SJSA1 (cell line): ENCODE results near the genes VGLL1 and SPANXC.

- RAMPAGE, long total RNA = no peak
Observed at GRCh38 chrX:135986076-135986669, 938 bp downstream of the SLC9A6 start.

- RAMPAGE, long total RNA = no peak
Observed at GRCh38 chrX:136148176-136148883, 48.5 kb upstream of the FHL1 start.

- RAMPAGE, long total RNA = no peak
Observed at GRCh38 chrX:136166036-136166824, 30.6 kb upstream of the FHL1 start.

DNA sequence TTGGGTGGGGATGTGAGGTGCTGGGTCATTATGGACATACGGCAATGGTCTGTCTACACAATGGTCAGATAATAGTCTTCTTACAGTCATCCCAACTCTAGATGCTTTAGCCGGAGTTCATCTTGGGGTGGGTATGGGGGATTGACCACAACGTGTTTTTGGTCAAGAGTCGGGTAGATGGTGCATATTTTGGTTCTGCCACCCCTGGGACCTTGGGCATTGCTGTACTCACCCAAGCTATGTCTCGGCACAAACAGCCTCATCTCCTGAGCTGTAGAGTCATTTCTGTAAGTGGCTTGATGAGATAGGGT lies 8.3 kb upstream of the FHL1 start:
- RAMPAGE, long total RNA = no peak

- RAMPAGE, long total RNA = no peak
Observed at GRCh38 chrX:136212258-136212920, 15.5 kb downstream of the FHL1 start.

DNA sequence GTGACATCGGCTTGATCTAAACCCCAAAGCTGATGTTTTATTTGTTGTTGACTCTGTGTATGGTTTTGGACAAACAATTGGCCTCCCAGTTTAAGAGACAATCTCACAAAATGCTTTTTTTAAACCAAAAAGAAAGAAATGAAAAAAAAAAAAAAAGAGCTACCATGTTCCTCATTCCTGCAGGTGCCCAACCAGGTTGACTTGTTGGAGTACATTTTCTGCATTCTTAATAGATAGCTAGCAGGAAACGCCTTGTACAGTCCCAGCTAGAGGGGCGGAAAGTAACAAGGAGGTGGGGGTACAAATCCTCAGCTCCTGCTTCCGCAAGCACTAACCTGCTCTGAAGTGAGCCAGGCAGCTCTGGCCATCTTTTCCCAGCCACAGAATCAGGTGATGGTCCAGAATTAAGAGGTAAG lies at the start of gene VGLL1:
VGLL1 (plus strand) TSS at position 330 of the 416 bp plus-strand sequence.
- RAMPAGE, long total RNA = no peak

- RAMPAGE, long total RNA = no peak
Observed at GRCh38 chrX:136690472-136690837, 42.5 kb downstream of the CD40LG start.

GRCh38 chrX:136706863-136707062 lies 58.8 kb downstream of the CD40LG start:
- RAMPAGE, long total RNA = no peak

DNA sequence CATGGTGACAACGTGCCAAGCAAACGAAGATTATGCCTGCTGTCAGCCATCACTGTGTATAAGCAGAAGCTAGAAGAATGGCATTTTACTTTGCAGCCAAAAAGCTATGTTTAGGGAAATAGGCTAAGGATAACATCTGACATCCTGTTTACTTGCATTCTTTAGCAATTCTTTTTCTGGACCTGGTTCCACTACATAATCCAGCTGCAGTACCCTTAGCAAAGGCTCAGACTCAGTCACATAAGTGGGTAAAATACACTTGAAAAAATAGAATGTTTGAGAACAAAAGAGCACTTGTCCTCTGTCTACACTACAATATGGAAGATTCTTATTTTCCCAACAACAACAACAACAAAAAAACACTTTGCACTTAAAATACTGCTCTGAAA lies 859 bp upstream of the ARHGEF6 start:
- RAMPAGE, long total RNA = no peak

DNA sequence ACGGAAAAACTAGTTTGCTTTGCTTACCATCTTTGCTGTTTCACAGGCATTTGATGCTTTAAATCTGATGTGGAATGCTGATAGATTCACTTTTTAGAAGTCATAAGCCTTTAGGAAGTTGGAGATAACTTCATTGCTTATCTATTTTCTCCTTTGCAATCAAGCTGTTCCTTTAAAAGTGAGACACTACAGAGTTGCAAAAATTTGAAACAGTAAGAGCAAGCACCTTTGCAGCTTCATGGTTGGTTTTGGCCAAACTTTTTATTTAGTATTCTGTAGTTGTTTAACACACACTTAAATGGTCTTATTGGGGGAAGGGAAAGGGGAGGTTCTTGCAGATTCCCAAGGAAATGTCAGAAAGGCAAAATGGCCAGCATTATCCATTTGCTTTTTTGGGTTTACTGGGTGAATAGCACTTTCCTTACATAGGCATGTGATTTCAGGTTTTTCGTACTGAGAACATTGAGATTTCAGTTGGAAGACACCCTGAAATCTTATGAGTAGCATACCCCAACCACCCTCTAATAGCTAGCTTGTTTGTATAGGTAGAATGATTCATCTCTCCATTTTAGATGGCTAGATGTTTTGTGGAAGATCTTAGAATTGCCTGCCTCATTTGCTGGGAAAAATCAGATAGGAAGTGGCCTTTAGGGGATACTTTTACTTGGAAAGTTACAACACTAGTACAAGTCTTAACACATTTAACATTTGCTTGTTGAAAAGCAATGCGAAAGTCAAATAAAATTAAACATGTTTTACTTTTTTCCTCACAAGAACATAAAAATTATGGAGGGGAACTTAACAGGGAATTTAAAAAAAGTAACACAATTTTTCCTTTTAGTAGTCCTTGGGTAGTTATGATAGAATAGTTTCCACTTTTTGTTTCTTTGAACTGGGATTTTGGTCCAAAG lies 7.1 kb downstream of the RBMX start:
- RAMPAGE, long total RNA = no peak

DNA sequence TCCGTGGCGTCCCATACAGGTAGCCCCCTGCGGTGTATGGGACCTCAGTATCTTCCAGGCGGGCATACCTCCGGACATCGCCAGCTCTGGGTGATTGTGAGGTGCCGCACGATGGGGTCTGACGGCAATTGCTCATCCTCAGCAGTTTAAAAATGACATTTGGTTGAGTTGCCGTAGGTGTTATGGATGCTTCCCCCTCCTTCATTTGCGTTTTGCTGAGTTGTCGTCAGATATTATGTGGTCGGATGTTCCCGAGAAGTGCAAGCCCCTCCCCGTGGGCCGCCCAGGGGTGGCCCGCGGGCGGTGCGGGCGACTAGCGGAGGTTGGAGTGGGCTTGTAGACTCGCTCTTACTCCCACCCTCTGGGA lies 18.3 kb upstream of the GPR101 start:
- RAMPAGE, long total RNA = no peak

DNA sequence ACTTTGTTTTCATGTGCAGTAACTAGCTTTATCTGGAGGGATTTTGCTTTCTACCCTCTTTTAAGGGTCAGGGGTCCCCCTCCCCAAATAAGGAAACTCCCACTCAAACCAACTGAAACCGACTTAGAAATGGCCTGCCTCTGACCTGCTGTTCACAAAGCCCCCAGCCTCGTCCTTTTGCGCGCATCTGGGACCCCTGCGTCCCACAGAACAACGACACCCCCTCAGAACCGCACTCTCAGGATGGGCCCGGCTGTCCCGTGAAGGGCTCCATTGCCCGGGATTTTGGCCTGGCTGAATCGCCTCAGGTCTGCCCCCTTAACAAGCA lies 2.7 kb upstream of the ZIC3 start:
- RAMPAGE, long total RNA = no peak

GRCh38 chrX:137564073-137564730 lies 1.7 kb upstream of the ZIC3 start:
- RAMPAGE, long total RNA = no peak

- RAMPAGE, long total RNA = no peak
Observed at GRCh38 chrX:137574933-137575390, 9.0 kb downstream of the ZIC3 start.

DNA sequence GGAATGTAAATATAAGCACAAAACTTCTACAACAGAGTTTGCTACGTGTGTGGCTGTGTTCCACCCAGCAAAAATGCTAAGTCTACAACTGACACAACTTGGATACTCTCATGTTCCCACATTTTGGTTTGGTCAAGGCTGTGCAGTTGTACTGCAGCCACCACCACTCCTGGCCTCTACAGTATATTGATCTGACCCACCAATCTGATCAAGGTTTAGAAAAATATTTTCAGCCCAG lies 12.1 kb downstream of the F9 start:
- RAMPAGE, long total RNA = no peak

- RAMPAGE, long total RNA = no peak
Observed at GRCh38 chrX:139933360-139933865, 560 bp upstream of the ATP11C start.

DNA sequence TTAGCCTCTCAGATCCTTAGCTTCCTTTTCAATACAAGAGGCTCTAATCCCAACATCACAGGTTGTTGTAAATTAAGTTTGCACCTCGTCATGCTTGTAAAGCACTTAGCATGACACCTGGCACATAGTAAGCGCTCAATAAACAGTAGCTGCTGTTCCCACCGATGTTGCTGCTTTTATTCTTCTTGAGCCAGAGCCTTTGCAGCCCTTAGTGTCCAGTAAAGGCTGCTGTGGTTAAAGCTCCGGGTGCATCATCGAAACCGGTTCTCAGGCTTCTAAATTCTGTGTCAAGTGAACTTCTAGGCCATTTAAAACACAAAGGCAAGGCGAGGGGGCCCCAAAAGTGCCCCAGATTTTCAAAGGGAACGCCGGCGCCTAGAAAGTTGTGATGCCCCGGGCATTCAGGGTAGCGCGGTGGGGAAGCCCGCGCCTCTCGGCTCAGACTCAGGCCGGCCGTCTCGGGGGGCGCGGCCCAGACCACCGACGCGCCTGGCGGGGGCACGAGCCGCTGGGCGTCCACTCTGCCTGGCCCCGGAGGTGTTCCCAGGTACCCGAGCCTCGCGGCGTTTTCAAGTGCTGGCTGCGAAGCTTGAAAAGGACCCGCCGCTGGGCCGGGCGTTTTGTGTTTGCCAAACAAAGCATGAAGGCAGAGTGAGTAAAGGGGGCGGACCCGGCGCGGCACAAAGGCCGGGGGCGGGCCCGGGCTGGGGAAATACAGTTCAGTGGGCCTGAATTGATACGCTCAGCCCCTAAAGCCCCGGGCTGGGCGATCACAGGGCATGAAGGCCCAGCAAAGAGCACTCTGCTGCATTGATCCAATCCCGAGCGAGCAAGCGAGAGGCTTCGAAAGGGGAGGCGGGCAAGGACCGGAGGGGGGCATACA lies 65.6 kb downstream of the SOX3 start:
- RAMPAGE, long total RNA = no peak

DNA sequence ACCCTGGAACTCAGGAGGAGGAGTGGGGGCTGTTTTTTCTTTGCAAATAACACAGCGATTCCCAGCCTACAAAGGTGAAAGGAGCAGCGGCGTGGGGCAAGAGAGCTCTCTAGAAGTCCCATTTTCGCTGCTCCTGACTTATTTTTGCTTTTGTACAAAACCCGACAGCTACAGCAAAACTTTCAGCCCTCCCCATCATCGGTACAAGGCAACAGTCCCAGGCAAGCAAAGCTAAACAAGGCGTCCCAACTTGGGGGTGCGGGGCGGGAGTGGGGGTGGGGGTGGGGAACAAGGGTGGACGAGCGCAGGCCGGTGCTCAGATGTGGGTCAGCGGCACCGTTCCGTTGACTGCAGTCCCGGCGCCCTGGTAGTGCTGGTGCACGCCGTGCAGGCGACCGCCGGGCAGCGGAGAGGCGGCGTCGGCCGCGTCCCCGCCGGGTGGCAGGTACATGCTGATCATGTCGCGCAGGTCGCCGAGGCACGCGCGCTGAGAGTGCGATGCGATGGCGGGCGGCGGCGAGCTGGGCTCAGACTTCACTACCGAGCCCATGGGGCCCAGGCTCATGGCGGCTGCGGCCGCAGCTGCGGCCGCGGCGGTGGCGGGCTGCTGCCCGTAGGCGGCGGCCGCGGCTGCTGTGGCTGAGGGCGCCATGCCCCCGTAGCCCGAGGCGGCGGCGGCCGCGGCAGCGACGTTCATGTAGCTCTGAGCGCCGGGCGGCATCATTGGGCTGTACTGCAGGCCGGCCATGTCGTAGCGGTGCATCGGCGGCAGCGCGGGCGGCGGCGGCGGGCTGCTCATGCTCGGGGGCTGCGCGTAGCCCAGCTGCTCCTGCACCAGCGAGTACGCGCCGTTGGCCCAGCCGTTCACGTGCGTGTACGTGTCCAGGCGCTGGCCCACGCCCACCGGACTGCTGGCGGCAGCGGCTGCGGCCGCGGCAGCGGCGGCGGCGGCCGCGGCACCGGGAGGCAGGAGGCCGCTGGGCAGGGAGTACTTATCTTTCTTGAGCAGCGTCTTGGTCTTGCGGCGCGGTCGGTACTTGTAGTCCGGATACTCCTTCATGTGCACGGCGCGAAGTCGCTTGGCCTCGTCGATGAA lies 1.1 kb downstream of the SOX3 start:
- RAMPAGE, long total RNA = no peak

GRCh38 chrX:141242457-141242662 lies at the start of gene SPANXC:
Gene SPANXC (minus strand): TSS chrX:141242517.
- RAMPAGE, long total RNA = no peak

DNA sequence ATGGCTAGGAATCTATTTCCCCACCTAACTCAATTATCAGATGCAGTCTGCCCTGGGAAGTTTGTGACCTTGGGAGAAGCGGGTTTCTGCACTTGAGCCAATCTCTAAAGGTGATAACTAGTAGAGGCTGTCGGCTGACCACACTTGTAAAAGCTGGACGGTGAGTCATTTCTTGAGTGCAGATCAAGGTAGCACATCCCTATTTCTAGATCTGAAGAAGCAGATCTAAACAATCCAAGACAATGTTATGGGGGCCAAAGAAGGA lies 285.5 kb upstream of the MAGEC2 start:
- RAMPAGE, long total RNA = no peak